ENCODE measurements around the genes SLC26A6, NCKIPSD and C3orf84.

DNA sequence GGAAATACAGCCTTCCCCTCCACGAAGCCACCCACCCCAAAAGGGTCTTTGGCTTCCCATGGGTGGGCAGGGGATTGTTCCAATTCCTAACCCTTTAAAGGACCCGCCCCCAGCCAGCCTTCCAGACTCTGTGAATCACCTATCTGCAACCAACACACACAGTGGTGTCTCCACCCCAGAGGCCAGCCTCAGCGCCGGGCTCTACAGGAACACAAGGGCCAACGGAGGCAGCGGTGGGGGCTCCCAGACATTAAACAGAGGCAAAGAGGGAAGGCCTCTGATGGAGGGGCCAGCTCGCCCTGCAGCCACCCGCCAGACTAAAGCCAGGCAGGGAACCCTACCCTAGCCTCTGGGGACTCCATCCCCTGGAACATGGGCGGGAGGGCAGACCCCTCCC is 596 bp downstream of the SHISA5 start:
- PRO-cap, result no peak
- RRBS, 2 experiments, result no CpG with 5 or more reads among the region's 9 CpGs

- PRO-cap, result unidirectional peak, minus-strand start at chr3:48558212; unidirectional peak, minus-strand start at chr3:48558216; unidirectional peak, minus-strand start at chr3:48558231
- RRBS, 2 experiments, result no CpG with 5 or more reads among the region's 7 CpGs
These were observed 1.5 kb upstream of the PFKFB4 start for GRCh38 chr3:48558129-48558532.

DNA sequence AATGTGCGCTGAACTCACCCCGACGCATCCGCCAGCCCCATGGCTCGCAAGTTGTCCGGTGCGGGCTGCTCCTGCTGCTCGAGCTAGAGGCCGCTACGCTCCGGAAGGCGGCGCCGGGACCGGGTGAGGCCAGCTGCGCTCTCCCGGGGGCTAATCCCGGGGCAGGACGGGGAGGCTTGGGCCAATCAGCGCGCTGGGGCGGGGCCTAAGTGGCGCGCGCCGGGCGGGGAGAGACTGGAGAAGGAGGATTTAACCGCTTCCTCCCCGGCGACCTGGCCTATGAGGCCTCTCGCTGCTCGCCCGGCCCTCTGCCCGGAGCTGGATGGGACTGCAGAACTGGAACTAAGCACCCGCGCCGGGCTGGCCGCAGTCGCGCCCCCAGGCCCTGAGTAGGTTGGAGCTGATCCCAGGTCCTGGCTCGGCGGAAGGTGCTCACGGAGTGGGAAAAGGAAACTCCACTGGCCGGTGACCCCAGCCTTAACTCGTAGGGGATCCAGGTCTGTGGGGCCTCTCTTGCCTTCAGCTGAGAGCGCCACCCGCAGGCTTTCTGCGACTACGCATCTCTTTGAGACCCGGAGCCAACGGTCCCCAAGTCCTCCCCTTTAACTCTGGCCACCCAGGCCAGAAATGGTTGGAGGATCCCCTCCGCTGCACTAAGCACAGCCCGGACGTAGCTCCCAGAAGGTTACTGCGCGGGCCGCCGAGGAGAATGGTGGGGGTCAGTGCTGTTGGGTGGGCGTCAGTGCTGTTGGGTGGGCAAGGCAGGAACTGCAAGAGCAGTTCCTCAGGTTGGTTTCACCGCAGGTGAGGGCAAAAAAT is at the start of gene SLC26A6:
Gene SLC26A6 (minus strand): TSS at position 109 of the 819 bp plus-strand sequence.
- PRO-cap, result bidirectional peak, plus-strand start at position 333 of the sequence, minus-strand start at position 107 of the sequence
- RRBS, 2 experiments, result 3 to 7% methylated on average over 28 to 37 of the region's 60 CpGs

- PRO-cap, result bidirectional peak, plus-strand start at chr3:48686002, minus-strand start at chr3:48685915
- RRBS, 2 experiments, result under 1% methylated on average over 42 to 45 of the region's 95 CpGs
These were observed at the start of gene NCKIPSD for GRCh38 chr3:48685366-48686246. Gene NCKIPSD (minus strand): TSS chr3:48685915.

- PRO-cap, result unidirectional peak, minus-strand start at chr3:48686359
- RRBS, 2 experiments, result 22% methylated on average over 3 of the region's 11 CpGs; no CpG with 5 or more reads in 1 of the 2 experiments
These were observed 456 bp upstream of the NCKIPSD start for GRCh38 chr3:48686247-48686494.

DNA sequence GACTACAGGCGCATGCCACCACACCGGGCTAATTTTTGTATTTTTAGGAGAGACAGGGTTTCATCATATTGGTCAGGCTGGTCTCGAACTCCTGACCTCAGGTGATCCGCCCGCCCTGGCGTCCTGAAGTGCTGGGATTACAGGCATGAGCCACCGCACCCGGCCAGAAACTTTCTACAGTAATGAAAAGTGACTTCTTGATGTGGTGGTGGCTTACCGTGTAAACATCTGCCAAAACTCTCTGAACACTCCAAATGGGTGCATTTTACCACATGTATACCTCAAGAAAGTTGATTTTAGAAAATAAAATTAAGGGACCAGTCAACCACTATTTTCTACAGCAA is 6.2 kb upstream of the NCKIPSD start:
- PRO-cap, result bidirectional peak, plus-strand start outside the sequence, minus-strand start at position 236 of the sequence
- RRBS, 2 experiments, result no CpG with 5 or more reads among the region's 9 CpGs

- PRO-cap, result no peak
- RRBS, 2 experiments, result no CpG with 5 or more reads among the region's 23 CpGs
These were observed 9.6 kb upstream of the NCKIPSD start for GRCh38 chr3:48695148-48695910.

GRCh38 chr3:49076020-49076559 is 17.8 kb downstream of the QRICH1 start:
- PRO-cap, result no peak
- RRBS, 2 experiments, result no CpG with 5 or more reads among the region's 15 CpGs

GRCh38 chr3:49131209-49131538 is 1.7 kb downstream of the LAMB2 start:
- PRO-cap, result no peak
- RRBS, 2 experiments, result no CpG with 5 or more reads among the region's 6 CpGs

- PRO-cap, result no peak
- RRBS, 2 experiments, result no CpG with 5 or more reads among the region's 3 CpGs
These were observed at the start of gene C3orf84 for GRCh38 chr3:49191582-49192150. Gene C3orf84 (minus strand): TSS chr3:49191858.

- PRO-cap, result bidirectional peak, plus-strand start at chr3:49358458, minus-strand start at chr3:49358325
- RRBS, 2 experiments, result under 1 to 2% methylated on average over 8 of the region's 14 CpGs
These were observed 131 bp upstream of the GPX1 start for GRCh38 chr3:49358385-49358583.

GRCh38 chr3:49471719-49472582 is 1.9 kb downstream of the DAG1 start:
- PRO-cap, result no peak
- RRBS, 2 experiments, result no CpG with 5 or more reads among the region's 10 CpGs

- PRO-cap, result no peak
- RRBS, 2 experiments, result no CpG with 5 or more reads among the region's 9 CpGs
These were observed 31.1 kb downstream of the DAG1 start for GRCh38 chr3:49501039-49501750.

DNA sequence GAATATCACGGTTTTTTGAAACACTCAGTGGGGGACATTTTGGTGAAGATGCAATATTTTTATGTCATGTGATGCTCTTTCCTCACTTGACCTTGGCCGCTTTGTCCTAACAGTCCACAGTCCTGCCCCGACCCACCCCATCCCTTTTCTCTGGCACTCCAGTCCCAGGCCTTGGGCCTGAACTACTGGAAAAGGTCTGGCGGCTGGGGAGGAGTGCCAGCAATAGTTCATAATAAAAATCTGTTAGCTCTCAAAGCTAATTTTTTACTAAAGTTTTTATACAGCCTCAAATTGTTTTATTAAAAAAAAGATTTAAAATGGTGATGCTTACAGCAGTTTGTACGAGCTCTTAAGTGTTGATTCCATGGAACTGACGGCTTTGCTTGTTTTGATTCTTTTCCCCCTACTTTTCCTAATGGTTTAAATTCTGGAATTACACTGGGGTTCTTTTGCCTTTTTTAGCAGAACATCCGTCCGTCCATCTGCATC is 20.0 kb upstream of the BSN start:
- PRO-cap, result no peak
- RRBS, 2 experiments, result no CpG with 5 or more reads among the region's 8 CpGs

- PRO-cap, result no peak
- RRBS, 2 experiments, result no CpG with 5 or more reads among the region's 10 CpGs
These were observed 19.2 kb upstream of the BSN start for GRCh38 chr3:49534978-49535651.

DNA sequence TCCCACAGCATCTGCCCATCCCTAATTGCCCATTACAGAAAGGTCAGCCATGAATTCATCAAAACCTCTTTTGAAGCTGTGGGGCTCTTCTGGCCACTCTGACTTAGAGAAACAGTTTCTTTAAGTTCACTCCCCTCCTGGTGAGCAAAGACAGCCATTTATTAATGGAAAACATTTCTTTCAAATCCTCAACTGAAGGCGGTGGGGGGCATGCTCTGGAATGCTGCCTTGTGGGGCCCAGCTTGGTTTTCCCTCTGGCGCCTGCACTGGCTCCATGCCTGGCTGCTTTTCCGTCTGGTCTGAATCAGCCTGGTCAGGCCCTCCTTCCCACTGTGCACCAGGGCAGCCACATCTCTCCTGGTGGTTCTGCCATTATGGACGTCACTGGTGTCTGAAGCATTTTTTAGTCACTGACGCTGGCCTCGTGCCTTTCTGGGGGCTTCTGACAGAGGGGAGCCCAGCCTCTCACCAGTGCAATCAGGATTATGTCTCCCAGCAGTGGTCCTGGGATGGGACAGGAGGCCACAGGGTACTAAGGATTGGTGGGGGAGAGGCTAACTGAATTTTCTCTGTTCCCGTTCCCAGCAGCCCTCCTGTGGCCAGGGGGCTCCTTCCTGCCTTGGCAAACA is 57.7 kb upstream of the APEH start:
- PRO-cap, result no peak
- RRBS, 2 experiments, result no CpG with 5 or more reads among the region's 7 CpGs

GRCh38 chr3:49661206-49661989 is 12.8 kb upstream of the APEH start:
- PRO-cap, result no peak
- RRBS, 2 experiments, result no CpG with 5 or more reads among the region's 26 CpGs

- PRO-cap, result no peak
- RRBS, 2 experiments, result no CpG with 5 or more reads among the region's 6 CpGs
These were observed 14.9 kb upstream of the GMPPB start for GRCh38 chr3:49738583-49739048.

GRCh38 chr3:49898942-49899305 is 4.7 kb downstream of the MST1R start:
- PRO-cap, result no peak
- RRBS, 2 experiments, result no CpG with 5 or more reads among the region's 5 CpGs

DNA sequence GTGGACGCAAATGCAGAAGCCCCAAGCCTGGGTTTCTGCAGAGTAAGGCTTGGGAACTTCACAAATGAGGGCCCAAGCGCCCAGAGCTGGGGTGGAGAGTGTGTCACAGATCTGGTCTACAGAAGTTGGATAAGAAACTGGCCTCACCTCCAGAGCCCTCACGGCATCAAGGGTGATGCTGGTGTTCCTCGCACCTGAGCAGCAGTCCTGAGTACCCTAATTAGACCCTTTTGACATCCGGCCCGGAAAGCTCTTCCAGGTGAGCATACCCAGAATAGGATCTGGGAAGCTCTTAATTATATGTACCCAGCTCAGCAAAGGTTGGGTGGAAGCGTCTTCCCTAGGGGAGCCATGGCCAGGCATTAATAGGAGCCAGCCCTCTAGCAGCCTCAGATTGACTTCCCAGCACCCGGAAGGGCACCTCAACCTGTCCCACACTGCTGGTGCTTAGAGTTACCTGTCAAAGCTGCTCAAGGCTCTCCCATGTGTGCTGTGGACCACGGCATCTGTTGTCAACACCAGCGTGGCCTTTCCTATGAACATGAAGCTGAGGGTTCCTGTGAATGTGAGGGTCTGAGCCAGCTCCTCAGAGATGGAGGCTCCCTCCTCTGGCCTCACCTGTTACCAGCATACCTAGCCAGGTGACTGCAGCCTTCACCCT is 31.9 kb downstream of the RBM5 start:
- PRO-cap, result no peak
- RRBS, 2 experiments, result no CpG with 5 or more reads among the region's 10 CpGs

Measured in HEK293 (cell line).